Left colon (tissue), 1 donor: ENCODE data around the gene SYCE1L.

DNA sequence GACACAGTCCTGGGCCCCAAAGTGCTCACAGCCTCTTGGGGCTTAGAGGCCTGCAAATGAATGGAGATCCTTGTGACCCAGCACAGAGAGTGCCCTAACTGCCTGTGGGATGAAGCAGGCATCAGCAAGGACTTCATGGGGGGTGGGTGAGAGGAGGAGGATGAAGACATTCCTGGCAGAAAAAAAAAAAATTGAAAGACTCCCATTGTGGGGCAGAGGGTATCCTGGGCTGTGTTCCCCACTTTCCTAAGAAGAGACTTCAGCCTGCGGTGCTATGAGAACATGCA lies 116.3 kb downstream of the CNTNAP4 start:
- PRO-cap, result no peak

- PRO-cap, result unidirectional peak, minus-strand start at chr16:77191734
Measured at GRCh38 chr16:77191442-77192043, 553 bp downstream of the MON1B start.

DNA sequence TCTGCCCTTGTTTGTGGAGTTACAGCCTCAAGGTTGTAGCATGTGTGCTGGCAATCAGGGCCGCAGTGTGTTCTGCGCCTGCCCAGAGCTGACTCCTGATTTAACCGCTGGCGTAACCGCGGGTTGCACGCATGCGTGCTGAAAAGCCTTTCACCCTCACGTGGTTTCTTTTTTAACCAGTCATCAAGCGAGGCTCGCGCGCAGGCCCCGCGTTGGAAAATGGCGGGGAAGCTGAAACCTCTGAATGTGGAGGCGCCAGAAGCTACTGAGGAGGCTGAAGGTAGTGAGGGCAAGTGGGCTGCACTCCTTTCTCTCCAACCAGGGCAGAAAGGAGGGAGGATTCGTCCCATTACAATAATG lies at the start of gene SYCE1L:
TSS of gene SYCE1L (plus strand) at position 176 of the 360 bp plus-strand sequence.
- PRO-cap, result no peak

- PRO-cap, result no peak
Measured at GRCh38 chr16:77298472-77298846, 99.3 kb downstream of the SYCE1L start.

- PRO-cap, result no peak
Measured at GRCh38 chr16:77656792-77657494, 65.4 kb upstream of the NUDT7 start.

DNA sequence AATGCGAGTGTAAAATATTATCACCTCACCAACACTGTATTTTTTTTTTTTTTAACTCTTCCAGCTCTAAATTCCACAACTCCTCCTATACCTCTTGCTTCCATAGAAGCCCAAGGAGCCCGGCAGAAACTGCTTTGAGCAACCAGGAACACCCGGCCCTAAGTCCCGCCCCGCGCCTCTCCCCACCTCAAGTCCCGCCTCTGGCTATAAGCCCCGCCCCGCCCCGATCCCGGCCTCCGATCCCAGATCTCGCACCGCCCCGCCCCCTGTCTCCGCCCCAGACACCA lies 208 bp upstream of the NUDT7 start:
- PRO-cap, result bidirectional peak, plus-strand start outside the sequence, minus-strand start at position 136 of the sequence

- PRO-cap, result no peak
Measured at GRCh38 chr16:77776719-77777024, 11.7 kb upstream of the VAT1L start.

GRCh38 chr16:78443682-78444308 lies 344.3 kb downstream of the WWOX start:
- PRO-cap, result no peak

DNA sequence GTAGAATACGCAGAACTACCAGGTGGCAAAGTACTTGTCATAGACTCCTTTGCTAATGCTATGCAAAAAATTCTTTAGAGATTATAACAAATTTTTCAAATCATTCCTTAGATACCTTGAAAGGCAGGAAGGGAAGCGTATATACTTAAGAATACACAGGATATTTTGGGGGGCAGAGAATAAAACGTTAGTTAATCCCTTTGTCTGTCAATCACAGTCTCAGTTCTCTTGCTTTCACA lies 388.3 kb downstream of the MAF start:
- PRO-cap, result no peak

DNA sequence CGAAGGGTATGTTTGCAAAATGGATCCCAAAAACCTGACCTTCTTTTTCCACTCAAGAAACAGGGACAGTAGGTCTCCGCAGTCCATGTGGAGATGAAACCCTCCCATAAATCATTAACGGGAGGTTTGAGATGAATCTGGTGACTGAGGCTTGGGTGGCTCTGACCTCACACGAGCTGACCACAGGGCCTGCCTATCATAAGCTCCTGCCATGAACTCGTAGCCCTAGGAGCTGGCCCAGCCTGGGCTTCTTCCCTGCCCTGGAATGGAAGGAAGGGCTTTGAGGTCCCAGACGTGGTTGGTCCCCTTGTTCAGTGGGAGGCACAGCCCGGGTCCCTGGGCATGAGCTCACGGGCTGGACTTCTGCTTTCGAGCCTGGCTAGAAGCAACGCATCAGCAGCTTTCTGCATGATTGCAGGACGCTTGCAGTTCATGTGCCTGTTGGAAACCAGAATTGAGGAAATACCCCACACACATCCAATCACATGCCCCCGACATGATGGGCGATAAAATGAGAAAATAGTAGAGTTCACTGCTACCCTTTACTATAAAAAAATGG lies 293.4 kb downstream of the MAF start:
- PRO-cap, result unidirectional peak, minus-strand start at position 267 of the sequence

- PRO-cap, result no peak
Measured at GRCh38 chr16:79639567-79640235, 39.2 kb upstream of the MAF start.

DNA sequence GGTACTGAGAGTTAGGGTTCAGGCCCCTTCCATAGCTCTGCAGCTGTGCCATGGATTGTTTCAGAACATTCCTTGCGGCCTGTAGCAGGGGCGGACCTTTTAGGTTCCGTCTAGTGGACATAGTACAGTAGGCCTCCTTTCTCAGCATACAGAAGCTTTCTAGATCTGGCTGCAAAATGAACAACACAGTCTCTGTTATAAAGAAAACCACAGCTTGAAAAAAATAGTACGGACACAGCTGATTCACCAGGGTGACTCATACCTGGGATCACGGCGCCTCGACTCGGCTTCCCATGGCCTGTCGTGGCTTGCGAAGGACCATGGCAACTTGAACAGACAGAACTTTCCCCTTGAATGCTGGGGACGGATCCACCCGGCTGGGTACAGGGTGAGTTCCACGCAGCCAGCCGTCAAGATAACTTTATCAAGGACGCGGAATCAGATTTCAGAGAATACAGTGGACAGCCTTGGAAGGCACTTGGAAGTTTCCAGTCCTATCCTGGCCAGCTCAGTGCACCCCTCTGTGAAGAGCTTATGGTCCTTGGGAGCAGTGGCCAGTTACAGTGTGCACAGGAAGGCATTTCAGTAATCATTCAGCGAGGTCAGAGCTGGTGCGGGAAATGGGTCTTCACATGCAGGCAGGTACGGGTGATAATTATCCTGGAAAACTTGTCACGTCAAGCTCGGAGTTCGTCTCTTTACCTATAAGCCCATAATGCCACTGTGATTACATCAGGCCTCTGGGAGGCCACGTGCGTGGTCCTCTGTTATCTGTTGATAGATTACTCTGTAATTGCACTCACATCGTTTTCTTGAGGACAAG lies 57.9 kb upstream of the MAF start:
- PRO-cap, result no peak

DNA sequence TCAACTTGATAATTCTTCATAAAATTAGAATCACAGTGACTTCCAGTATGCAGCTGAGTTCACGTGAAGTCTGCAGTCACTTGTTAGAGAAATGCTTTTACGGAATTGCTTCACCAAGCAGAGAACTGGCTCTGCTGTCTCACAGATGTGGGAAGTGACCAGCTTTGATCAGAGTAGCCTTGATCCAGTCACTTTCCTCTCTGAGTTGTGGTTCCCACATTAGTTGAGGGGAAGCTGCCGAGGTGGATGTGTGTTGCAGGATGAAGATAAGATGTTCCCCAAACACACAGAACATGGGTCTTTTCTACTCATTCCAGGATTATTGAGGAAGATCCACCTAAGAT lies 168.7 kb upstream of the MAF start:
- PRO-cap, result no peak

DNA sequence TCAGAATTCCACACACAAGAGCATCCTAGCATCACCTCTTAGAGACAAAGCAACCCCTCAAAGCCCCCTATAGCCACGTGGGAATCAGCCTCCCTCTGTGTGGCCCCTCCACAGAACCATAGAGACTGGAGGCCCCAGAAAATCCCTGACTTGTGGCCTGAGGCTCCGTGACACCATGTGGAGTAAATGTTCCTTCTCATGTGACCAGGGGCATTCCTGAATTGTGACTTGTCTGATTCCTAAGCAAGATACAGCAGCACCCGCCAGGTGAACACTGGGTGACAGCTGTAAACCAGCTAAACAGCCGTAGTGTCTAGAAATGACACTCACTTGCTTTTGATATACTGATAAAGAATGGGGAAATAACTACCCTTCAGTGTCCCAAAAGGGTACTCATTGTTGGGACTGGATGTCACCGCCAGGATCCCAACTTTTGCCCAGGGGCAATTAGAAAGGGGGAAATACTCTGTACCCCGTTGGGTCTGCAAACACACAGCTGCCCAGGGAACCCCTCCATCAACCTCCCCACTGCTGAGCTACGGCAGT lies 79.1 kb downstream of the DYNLRB2 start:
- PRO-cap, result no peak

- PRO-cap, result no peak
Measured at GRCh38 chr16:80656572-80656864, 115.7 kb downstream of the DYNLRB2 start.

DNA sequence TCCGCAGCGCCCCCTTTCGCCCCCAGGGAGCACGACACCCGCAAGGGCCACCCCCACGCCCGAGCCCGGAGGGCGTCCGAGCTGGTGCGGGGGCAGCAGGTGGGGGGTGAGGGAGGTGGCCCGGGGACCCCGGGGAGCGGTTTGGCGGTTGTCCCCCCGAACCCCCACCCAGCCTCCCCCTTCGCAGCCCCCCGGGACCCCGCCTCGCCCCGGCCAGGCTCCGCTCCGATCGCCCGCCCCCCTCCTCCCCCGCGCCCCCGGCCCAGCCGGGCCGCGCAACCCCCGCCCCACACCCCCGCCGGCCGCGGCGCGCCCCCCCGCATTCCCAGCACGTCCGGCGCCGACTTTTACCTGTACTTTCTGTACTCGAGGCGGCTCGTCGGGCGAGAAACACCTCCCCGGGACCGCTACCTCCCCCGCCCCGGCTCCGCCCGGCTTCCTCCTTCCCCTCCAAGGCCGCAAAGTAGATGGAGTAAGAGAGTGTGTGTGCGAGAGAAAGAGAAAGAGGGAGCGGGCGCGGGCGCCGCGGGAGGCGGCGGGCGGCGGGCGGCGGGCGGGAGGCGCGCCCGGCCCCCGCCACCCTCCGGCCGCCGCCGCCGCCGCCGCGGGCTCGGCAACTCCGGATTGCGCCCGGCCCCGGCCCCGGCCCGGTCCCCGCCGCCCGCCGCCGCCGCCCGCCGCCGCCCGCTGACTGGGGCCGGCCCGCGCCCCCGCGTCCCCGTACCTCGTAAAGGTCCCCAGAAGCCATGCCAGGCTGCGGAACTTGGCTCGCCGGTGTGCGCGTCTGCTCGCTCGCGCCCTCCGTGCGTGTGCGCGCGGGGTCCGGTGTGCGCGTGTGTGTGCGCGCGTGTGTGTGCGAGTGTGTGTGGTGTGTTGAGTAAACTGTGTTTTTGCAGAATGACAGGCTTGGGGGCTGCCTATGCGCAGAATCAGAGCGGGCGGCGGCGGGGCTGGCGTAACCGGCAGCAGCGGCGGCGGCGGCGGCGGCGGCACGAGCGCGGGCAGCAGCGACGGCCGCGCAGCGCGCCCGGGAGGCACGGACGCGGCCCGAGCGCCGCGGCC lies 641 bp downstream of the CDYL2 start:
- PRO-cap, result bidirectional peak, plus-strand start at position 491 of the sequence, minus-strand start at position 326 of the sequence

DNA sequence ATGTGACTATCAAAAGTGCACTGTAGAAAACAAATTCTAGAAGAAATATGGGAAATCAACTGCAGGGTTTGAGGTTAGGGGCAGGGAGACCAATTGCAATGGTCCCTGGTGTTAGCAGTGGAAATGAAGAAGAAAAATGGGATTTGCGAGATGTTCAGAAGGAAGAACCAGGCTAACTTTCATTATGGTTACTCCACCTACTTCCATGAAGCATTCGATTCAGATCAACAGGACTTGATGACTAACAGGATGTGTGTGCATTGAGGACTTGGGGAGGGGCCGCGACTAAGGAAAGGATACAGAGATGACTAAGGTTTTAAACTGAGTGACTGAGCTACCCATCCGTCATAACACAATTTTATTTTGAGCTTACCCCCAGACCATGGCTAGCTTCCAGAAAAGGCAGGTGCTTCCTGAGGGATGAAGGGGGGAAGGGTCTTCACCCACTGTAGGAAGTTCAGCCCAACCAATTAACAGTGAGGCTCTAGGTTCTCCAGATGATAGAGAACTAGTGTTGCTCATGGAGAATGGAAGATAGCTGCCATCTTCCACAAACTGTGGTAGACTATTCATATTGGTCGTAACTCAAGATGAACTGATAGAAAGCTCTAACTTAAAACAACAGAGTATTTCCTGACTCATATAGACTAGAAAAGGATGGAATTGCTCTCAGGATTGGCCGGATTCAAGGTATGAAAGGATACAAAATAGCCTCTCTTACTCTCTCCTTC lies 2.6 kb upstream of the CDYL2 start:
- PRO-cap, result no peak

- PRO-cap, result no peak
Measured at GRCh38 chr16:80883169-80883374, 78.7 kb upstream of the CDYL2 start.

DNA sequence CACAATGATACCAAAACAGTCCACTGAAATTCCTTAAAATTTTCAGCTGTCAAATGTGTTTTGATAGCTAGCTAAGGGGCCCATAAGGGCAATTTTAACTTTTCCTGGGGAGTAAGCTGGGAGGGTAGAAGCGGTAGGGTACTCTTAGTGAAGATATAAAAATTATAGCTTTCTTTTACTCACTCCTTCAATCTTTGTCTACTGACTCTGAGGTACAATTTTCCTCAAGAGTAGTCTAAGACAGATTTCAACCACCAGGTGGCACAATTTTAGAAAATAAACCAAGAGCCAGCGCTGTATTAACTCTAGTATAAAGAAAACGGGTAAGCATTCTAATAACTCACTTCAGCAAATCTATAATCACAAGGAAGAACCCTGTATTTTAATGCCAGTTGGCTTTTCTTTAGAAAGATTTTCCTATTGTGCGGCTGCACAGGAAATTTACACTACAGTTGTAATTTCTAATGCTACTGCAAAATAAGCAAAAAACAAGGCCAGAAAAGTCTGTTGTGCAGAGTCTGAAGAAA lies 2.1 kb downstream of the CMC2 start:
- PRO-cap, result no peak

GRCh38 chr16:81039296-81039723 lies 3.7 kb downstream of the ATMIN start:
- PRO-cap, result no peak